ENCODE measurements around the genes MMAB, FAM222A, C12orf76 and GPN3.

DNA sequence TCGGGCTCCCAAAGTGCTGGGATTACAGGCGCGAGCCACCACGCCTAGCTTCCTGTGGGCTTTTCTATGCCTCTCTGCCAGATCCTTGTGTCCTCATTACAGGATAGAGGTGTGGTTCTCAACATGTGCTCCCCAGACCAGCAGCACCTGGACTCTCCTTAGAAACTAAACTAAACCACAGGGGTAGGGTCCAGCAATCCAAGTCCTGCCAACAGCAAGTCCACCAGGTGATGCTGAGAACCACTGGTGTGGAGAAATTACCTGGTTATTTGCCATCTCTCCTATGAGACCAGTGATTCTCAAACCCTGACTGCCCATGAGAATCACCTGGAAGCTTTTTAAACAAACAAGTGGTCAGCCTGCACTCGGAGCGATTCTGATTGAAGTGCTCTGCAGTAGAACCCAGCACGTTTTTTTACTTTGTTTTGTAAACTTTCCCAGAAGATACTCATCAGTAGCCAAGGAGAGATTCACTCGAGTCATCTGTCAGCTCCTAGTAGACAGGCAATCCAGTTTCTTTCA is 1.4 kb downstream of the ALKBH2 start:
- PRO-cap, result no peak

DNA sequence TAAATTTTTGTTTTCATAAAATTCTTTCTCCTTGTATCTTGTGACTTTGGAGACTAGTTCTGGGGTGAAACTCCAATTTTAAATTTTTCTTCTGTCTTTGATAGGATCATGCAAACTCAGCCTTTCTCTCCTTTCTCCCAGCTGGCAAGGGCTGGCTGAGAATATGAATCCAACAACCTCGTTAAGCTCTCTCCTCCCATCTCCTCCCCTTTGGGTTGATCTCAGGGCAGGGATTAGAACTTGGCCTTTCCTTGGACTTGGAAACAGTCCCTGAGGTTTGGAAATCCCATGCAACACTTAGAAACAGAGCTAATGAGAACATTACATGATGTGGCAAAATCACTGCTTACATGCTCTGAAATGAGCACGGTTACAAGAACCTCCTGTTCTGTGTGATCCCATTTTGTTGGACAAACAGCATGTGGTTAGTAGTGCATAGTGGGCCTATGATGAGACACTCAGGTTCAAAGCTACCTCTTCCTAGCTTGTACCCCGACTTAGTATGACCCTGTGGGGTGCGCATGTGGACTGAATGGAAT is 31.6 kb downstream of the ACACB start:
- PRO-cap, result no peak

- PRO-cap, result no peak
Measured at GRCh38 chr12:109173819-109174390, 57.5 kb downstream of the ACACB start.

GRCh38 chr12:109458658-109459226 is 18.4 kb downstream of the KCTD10 start:
- PRO-cap, result no peak

GRCh38 chr12:109489161-109489563 is 11.7 kb downstream of the UBE3B start:
- PRO-cap, result no peak

GRCh38 chr12:109567355-109567772 is 5.9 kb downstream of the MMAB start:
- PRO-cap, result no peak

DNA sequence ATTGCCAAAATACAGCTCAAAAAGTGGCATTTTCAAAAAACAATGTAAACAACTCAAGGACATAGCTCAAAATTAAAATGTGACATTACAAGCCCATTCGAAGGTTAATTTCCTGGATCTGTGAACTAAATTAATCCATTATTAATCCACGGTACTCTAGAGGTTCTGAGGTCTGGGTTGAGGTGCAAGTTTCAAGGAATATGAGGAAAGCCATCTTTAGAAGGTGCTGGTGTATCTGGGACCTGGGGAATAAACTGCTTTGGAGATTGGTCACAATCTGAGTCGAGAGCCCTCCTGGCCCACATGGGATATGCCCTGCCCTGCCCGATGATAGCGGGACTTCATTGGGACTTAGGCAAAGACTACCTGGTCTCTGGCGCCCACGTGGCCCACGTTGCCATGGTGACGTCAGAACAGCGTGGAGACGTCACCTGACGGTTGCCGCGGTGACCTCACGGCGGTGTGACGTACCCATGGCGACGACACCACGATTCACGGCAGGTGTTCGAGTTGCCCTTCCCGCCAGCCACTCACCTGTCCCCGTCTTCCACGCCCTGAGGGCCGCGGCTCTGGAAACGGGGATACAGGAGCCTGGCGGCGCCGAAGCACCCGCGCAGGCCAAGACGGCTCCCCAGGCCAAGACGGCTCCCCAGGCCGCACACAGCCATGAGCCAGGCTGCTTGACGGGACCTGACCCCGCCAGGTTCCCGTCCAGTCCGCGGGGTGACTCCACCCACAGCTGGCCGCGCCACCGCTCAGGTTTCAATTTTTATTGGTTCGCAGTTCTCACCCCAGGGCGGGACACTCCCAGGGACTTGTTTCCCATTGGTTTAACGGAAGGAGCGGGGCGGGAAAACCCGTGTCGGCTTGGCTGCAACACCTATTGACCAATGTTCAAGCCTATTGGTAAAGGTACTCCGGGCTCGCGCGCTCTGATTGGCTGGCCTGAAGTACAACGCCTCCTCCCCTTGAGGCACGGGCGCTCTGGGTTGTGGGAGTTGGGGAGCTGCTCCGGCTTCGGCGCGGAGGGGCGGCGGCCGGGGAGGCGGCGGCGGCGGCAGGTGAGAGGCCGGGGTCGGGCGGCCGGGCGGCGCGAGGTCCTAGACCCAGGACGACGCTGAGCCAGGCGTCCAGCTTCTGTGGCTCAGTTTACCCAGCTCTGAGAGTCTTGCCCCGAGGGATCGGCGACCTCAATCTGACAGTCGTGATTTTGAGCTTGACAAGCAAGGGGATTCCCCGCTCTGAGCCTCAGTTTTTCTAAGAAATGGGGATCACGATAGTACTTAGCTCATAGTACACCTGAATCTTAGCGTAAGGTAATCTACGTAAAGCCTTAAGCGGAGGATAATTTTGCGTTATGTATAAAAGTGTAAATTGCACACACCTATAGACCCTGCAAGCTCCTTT is at the start of gene MMAB:
MMAB (minus strand) TSS at position 692 of the 1,407 bp plus-strand sequence.
- PRO-cap, result bidirectional peak, plus-strand start at position 982 of the sequence, minus-strand start at position 741 of the sequence

DNA sequence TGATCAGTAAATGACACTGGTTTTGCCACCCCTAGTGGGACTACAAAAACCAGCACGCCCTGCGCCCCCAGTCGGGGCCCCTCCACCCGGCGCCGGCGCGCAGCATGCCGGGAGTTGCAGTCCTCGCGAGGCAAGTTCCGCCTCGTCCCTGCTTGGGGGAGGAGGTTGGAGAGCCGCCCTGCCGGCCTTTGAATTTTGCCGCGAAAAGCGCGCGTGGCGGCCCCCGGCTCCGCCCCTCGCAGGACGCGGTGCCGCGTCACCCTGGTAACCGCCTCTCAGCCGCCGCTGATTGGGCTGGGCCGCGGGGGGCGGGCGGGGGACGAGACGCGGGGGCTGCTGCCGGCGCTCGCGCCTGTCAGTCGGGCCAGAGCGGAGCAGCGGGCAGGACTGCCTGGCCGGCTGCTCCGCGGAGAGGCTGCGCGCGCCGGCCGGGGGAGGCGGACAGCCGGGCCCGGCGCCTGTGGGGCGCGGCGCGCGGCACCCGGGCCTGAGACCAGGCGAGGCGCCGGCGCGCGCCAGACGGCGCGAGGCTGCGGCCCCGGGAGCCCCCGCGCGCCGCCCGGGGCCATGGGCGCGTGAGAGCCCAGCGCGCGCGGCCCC is at the start of gene FAM222A:
FAM222A (plus strand) TSS at position 358 of the 600 bp plus-strand sequence.
- PRO-cap, result unidirectional peak, plus-strand start at position 358 of the sequence

GRCh38 chr12:109946411-109947186 is 46.5 kb downstream of the TCHP start:
- PRO-cap, result no peak

DNA sequence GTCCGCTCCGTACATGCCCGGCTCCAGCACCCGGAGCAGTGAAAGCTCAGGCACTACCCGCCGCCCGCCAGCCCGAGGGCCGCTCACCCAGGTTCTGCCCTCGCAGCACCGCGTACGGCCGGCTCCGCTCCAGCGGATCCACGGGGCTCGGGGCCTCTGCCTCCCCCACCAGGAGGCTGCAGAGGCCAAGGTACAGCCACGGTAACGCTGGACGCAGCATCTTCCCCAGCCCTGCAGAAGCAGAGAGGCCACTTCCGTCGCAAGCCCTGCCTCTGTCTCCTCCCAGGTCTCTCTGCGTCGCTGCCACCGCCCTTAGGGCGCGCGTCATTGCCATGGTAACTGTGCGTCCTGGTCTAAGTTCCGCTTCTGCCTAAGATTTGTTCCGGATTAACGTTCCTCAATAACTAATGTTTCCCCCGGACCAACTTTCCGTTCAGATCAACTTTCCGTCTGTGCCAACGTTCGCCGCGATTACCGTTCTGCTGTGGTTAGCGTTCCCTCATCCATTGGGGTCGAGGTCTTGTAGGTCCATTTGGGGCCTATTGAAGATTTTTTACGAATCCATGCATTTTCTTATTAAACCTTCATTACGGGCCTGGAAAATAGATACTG is at the start of gene C12orf76:
C12orf76 (minus strand) TSS at position 247 of the 612 bp plus-strand sequence.
- PRO-cap, result bidirectional peak, plus-strand start at position 436 of the sequence, minus-strand start at position 247 of the sequence

DNA sequence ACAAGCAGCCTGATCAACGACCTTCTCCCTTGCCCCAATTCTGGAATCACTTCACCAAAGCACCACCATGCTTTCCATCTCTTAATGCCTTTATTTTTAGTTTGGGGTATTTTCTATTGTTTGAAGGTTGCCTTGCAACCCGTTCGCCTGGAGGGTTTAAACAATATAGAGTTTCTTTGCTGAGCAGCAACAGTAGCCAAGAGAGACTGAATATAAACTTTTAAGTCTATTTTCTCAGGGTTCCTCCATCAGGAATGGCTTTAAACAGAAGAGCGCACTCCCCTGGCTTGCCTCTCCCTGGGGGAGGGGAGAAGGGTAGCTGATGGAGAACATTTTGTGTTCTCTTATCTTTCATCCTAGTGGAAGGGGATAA is 34.6 kb upstream of the ATP2A2 start:
- PRO-cap, result no peak

DNA sequence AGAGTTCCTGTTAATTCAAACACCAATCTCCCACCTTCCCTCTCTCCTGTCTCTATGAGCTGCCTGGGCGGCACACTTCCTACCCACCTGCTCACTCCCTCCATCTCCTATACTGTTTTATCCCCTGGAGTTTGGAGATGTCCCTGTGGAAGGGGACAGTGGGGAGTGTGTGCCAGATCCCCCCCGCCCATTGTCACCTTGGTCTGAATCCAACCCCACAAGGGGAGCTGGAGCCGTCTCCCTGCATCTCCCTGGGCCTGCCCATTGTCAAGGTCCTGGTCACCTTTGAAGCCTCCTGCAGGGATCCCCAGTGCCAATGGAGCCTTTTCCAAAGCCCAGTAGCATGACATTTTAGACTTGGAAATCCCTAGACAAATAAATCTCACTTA is 30.7 kb upstream of the ATP2A2 start:
- PRO-cap, result no peak

- PRO-cap, result no peak
Measured at GRCh38 chr12:110291776-110292276, 10.8 kb downstream of the ATP2A2 start.

- PRO-cap, result no peak
Measured at GRCh38 chr12:110317696-110318490, 36.8 kb downstream of the ATP2A2 start.

- PRO-cap, result no peak
Measured at GRCh38 chr12:110366576-110367879, 36.5 kb downstream of the ANAPC7 start.

DNA sequence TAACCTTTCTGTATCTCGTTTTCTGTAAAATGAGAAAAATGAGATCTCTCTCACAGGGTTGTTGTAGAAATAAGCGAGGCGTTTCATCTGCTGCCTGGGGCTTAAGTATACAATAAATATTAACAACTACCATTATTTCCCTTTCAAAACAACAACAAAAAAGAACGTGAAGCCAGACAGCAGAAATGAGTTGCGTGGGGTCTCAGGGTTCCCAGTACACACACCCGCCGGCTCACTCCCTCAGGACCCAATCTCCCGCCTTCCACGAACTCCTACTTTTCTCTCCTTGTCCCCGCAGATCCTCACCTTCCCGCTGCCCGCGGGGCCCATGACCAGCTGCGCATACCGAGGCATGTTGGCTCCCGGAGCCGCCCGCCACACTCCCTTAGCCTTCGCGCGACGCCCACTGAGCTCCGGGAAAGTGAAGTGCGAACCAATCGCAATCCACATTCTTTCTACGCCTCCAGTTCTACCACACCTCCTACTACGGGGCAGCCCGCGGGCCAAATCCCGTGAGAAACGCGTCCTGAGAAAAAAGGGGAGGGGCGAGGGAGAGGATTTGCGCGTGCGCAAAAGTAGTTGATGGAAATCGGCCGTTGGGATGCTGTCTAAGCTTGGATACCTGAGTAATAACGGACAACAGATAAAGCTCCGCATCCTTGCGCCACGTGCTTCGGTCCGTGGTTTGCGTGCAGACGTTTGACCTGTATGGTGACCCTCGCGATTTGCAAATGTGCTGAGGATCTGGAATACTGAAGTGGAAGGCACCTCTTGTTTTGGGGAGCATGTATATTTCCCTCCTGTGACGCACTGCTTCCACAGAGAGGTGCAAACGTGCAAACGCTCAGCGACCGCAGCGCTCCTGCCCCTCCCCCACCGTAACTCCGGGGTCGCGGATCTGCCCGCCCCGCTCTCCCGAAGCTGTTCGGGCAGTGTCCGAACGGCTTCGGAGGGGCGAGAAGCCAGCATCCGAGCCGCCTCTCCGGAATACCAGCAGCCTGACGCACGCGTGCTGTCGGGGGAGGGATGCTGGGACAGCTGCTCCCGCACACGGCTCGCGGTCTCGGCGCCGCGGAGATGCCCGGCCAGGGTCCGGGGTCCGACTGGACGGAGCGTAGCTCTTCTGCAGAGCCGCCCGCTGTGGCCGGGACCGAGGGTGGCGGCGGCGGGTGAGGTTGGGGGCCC is at the start of gene GPN3:
GPN3 (minus strand) TSS at position 408 of the 1,185 bp plus-strand sequence.
- PRO-cap, result bidirectional peak, plus-strand start at position 578 of the sequence, minus-strand start at position 428 of the sequence; bidirectional peak, plus-strand start at position 939 of the sequence, minus-strand start at position 884 of the sequence

GRCh38 chr12:110498635-110499724 is 2.9 kb downstream of the VPS29 start:
- PRO-cap, result no peak

- PRO-cap, result no peak
Measured at GRCh38 chr12:110533889-110534383, 31.8 kb downstream of the RAD9B start.

DNA sequence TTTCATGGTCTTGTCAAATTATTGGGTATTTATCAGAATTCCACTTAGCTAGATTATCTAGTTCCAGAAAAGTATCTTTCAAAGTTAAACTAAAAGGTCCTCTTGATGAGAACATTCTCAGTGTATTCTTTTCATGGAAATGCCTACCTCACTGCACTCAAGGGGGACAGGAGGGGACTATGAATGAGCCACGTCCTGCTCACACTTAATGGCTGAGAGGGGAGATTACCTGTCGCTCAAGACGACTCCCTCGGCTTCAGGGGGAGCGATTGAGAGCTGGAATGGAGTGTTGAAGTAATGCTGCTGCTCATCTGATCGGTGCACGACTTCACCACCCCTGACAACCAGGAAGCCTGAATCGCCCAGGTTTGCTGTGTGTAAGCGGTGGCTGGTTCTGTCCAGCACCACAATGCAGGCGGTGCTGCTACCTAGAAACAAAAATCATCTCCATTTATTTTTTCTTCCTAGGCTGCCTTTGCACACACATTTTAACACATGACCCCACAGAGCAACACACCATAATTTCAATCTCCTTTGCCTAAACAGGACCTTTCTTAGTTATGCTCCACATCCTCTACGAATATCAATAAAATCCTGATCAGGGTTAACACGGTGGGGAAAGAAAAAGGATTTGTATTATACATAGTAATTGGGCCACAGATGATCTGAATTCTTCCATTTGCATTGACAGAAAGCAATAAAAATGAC is 37.3 kb downstream of the PPTC7 start:
- PRO-cap, result no peak

- PRO-cap, result no peak
Measured at GRCh38 chr12:110677185-110678167, 11.4 kb downstream of the HVCN1 start.